Measurements from ENCODE around the gene CCL3L3.

GRCh38 chr17:36105610-36106282 lies 2.1 kb downstream of the CCL4 start:
- PRO-cap, result no peak

- PRO-cap, result no peak
These were observed at the start of gene CCL3L3 for GRCh38 chr17:36196696-36197165. TSS of gene CCL3L3 (minus strand) at chr17:36196758.

GRCh38 chr17:36482729-36483455 lies 3.6 kb upstream of the ZNHIT3 start:
- PRO-cap, result unidirectional peak, plus-strand start at chr17:36483253

DNA sequence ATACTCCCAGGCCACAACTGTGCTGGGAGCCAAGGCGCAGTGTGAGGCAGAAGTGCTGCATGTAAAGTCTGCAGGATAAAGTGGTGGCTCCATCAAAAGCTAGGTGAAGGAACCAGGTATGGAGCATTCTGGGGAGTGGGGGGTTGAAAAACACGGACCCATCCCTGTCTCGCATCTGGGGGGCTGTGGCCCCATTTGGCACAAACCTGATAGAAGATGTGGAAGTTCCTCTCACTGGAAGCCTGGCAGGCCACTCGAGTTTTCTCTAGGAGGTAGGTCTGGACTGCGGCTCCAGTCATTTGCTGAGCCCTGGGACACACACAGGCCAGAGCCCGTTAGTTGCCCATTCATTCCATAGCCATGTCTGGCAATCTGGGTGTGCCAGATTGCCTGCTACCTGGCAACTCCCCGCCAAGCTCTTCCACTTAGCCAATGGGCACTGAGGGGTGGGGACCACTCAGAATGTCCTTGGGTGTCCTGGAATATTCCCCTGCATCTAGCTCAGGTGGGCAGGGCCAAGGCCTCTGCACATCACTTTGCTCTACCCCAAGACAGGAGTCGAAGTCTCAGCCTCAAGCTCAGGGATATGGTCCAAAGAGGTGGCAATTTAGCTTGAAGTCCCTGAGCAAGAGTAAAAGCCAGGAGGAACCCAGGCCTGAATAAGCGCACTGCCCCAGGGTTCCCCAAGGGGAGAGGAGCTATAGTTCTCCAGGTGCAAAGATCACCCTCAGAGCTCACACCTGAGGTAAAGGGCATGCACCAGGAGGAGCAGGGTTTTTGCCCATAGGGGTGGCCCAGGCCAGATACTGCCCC lies 20.2 kb downstream of the MYO19 start:
- PRO-cap, result no peak

- PRO-cap, result bidirectional peak, plus-strand start at chr17:36535506, minus-strand start at chr17:36535455
These were observed 664 bp downstream of the PIGW start for GRCh38 chr17:36535315-36535987.

DNA sequence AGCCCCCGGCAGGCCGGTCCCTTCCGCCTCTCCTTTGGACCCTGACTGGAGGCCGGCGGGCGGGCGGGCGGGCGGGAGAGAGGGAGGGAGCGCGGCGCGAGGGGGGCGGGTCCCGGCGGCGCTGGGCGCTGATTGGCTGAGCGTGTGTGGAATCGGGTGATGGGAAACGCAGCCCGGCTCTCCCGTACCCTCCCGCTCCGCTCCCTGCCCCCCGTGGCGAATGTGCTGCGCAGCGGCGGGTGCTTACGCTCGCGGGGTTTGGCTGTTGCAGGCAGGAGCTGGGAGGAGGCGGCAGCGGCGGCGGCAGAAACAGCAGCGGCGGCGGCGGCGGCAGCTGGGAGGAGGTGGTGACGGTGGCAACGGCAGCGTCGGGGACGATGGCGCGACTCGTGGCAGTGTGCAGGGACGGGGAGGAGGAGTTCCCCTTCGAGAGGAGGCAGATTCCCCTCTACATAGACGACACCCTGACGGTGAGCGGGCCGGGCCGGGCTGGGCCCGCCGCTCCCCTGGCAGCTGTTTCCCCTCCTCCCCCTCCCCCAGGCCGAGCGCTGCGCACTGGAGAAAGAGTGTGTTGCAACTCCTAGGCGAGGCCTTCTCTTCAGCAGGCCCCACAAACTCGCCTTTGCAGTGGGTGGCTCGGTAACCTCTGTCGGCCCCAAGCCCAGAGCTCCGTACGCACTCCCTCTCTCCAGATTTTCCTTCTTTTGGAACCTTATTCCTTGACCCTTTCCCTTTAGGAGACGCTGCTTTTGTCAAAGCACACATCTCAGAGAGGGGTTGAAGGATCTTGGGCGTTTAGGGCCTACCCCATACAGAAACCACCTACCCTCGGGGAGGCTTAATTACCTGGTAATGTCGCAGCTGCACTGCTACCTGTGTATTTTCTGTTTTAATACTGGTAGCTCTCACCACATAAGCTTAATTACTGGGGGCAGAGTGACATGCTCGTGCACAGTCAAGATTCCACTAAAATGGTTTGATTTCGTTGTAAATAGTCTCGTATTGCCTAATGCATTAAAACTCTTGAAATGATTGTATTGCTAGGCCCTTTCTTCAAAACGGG lies 960 bp downstream of the GGNBP2 start:
- PRO-cap, result bidirectional peak, plus-strand start at position 274 of the sequence, minus-strand start at position 47 of the sequence; bidirectional peak, plus-strand start at position 619 of the sequence, minus-strand start at position 508 of the sequence

DNA sequence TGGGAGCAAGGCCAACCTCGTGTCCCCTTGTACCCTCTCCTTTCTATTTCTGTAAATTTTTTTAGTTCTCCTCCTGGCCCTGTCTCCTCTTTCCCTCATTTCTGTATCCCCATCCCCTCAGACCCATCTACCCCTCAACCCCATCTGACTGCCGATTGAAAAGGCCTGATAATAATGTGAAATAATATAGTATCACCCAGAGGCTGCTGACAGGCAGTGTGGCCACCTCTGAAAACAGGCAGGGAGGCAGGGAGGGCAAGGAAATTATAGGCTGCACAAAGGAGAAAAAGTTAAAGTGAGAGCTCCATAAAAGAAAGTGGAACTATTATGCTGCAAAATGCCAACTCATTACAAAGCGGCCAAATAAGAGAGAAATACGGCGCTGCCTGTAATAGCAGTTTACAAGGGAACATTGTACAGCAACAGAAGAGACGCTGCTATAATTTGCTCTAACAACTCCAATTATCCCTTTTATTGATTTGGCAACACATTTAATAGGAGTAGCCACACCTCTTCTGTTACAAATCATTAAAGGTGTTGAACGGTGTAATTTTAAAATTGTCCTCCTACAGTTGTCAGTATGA lies 120.1 kb downstream of the MRM1 start:
- PRO-cap, result no peak

- PRO-cap, result no peak
These were observed 121.0 kb downstream of the MRM1 start for GRCh38 chr17:36721987-36723194.

DNA sequence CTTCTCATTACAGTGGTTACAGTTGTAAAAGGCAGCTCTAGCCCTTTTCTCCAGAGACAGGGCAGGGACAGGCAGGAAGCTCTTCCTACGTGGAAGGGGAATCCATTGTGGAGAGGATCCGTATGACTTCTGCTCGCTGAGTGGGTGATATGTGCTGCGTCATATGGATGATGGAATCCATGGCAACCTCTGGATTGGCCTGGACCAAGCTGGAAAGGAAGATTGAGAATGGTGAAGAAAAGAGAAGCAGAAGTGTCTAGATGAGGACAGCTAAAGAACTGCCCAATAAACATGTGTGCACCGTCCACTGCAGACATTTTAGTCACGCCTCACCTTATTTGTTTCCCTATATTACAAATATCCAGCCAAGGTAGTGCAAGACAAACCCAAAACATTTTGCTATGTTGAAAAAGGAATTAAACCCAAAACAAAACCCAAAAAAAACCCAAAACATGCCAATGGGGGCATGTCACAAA lies 138.5 kb downstream of the AATF start:
- PRO-cap, result no peak

GRCh38 chr17:37587495-37588162 lies 21.6 kb downstream of the SYNRG start:
- PRO-cap, result no peak

DNA sequence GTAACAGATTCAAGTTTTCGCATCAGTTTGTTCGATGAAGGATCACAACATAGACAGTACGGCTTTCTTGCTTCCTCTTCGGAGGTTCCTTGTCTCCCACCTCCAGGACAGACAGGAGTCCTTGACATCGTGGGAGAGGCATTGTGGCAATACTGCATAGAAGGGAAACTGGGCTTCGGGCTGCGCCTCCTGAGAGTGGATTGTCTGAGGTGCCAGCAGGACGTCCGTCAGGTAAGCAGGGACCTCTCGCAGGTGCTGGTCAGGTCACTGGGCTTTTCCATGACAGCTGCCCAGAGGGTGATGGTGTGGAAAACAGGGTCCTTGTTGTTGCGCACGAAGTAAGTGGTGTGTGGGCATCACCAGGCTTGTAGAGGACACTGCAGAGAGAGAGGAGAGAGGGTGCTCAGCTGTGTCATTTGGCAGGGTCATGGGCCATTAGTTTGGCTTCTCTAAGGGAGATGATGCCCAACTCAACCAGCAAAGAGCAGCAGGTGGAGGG lies 43.8 kb upstream of the DDX52 start:
- PRO-cap, result no peak

DNA sequence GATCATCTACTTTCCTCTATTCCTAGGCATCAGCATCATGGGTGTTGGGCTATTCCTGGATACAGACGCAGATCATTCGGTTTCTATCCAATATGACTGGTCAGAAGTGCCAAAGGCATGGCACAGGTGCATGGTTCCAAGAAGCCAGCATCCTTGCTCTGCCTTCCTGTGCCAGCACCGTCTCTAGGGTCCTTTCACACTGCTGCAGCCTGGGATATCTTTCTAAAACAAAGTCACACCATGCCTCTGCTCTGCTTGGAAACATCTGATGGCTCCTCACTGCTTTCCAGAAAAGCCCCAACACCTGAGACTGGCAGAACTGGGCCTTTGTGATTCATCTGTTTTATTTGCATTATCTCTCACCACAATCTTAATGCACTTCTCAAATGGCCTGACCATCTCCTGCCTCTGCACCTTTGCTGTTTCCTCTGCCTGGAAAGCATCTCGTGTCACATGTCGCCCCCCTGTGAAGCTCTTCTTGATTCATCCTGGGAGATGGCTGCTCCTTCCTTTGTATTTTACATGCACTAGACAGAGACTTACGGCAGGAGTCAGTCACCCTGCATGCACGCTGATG lies 30.1 kb downstream of the HNF1B start:
- PRO-cap, result no peak

DNA sequence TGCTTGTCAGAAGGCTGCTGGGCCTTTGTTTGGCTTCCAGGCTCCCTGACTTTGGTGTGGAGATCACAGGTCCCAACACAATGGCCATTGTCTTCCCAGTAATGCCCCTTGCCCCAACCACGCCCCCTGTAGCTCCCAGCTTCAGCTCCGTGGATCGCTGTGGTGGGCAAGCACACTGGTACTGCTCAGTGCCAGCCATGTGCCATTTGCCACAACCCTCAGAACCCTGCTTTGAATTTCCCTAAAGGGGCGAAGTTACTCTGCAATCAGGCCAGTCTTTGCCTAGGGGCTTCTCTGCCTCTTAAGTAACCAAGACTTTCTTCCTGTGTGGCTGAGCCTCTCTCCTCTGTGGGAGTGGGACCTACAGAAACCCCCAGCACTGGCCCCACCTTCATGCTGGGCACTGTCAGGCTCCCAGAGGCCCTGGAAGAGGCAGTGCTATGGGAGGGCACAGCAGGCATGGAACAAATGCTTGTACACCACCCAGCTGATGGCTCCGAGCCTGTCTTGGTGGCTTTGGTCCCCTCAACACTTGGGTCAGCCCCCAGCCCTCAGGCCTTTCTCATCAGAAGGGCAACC lies 14.7 kb downstream of the HNF1B start:
- PRO-cap, result no peak

DNA sequence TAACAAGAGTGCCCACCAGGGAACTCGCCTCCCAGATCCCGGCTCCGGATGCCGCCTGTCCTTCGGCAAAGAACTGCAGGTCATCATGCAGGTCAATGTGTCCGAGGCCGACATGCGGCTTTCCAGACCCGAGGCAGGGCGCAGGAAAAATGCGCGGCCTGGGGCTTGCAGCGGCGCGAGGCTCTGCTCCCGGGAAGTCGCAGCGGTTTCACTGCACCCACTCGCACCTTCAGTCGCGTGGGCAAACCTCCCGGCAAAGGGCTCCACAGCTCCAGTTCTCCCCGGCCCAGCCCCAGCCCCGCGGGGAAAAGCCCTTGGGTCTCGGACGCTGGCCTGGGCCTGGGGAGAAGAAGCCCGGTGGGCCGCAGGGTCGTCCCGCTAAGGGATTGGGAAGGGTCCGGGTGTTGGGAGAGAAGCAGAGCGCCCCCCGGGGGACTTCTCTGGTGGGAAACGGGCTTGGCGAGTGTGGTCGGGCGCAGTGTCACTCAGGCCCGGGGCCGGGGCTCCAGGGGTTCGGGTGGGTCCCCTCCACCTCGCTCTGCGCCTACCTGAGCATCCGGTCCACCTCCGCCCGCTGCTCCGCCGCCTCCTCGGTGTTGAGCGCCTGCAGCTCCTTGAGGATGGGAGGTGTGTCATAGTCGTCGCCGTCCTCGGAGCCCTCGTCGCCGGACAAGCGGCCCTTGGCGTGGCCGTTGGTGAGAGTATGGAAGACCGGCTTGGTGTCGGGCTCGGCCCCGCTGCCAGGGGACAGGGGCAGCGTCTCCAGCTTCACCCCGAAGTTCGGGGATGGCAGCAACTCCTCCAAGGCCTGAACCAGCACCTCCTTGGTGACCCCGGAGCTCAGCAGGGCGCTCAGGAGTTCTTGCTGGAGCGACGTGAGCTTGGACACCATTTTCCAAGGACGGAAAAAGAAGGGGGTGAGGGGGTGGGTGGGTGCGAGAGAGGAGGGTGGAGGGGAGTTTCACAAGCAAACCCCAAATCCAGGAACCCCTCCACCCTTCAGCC lies 564 bp downstream of the HNF1B start:
- PRO-cap, result no peak

DNA sequence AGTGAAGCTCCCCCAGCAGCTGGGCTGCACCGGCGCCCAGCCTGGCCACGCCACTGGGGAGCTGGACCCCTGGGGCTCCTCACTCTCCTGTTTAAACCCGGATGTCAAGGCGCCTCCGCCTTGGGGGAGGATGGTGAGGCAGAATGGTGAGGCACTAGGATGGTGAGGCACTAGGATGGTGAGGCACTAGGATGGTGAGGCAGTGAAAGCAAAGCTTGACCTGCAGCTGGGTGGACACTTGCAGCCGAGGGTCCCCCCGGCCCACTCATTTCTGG lies 867 bp upstream of the HNF1B start:
- PRO-cap, result no peak

DNA sequence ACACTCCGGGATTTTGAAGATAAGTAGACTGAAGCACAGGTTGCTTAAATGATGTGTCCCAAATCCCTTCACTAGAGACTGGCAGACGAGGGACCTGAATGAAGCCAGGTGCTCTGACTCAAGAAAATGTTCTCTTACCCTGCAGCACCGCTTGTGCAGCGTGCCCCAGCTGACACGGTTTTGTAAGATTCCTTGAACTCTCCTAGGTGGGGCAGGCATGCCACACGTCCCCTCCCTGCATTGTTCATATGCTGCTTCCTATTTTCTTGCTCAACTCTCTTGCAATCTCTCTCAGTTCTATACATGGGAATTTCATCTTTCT lies 22.1 kb upstream of the HNF1B start:
- PRO-cap, result no peak

GRCh38 chr17:38405032-38405544 lies 23.2 kb upstream of the ARHGAP23 start:
- PRO-cap, result no peak

DNA sequence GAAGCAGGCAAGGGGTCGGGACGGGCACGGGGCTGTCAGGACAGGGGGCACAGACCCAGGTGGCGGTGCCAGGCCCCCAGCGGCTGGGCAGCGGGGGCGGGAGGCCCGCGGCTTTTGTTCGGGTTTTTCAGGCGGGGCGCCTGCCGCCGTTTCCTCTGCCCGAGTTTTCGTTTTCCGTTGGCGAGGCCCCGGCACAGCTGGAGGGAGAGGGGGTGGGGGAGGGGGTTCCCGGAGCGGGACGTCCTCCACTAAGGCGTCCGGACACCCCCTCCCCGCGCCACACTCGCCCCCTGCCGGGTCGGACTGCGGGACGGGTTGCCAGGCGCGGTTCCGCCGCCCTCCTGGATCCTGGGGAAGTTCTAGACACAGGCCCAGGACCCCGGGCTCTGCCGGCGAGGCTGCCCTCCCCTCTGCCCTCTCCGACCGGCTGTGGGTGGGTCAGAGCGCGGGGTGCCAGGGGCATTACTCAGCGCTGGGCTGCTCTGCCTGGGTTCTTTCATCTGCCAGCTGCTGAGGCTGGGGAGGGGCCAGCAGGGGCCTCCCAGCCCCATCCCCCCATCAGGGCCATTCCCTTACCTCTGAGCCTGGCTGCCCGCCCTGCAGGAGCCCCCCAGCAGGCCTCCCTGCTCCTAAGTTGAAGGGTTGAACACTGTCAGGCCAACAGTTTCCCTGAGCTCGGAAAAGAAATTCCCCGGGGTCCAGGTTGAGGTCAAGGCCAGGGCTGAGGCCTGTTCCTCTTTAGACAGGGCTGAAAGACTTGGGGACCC lies 682 bp downstream of the ARHGAP23 start:
- PRO-cap, result bidirectional peak, plus-strand start at position 205 of the sequence, minus-strand start at position 174 of the sequence; unidirectional peak, minus-strand start at position 412 of the sequence

- PRO-cap, result no peak
These were observed 31.3 kb downstream of the ARHGAP23 start for GRCh38 chr17:38459605-38459953.

GRCh38 chr17:38481939-38482350 lies 53.7 kb downstream of the ARHGAP23 start:
- PRO-cap, result no peak